ENCODE measurements around a stretch of chr17.

- PRO-cap, result no peak
These were observed 5.0 kb downstream of the SERPINF1 start for GRCh38 chr17:1766829-1767227.

GRCh38 chr17:1997730-1998769 is 27.1 kb downstream of the RTN4RL1 start:
- PRO-cap, result bidirectional peak, plus-strand start at chr17:1998231, minus-strand start at chr17:1998089

GRCh38 chr17:2011665-2012248 is 13.4 kb downstream of the RTN4RL1 start:
- PRO-cap, result no peak

DNA sequence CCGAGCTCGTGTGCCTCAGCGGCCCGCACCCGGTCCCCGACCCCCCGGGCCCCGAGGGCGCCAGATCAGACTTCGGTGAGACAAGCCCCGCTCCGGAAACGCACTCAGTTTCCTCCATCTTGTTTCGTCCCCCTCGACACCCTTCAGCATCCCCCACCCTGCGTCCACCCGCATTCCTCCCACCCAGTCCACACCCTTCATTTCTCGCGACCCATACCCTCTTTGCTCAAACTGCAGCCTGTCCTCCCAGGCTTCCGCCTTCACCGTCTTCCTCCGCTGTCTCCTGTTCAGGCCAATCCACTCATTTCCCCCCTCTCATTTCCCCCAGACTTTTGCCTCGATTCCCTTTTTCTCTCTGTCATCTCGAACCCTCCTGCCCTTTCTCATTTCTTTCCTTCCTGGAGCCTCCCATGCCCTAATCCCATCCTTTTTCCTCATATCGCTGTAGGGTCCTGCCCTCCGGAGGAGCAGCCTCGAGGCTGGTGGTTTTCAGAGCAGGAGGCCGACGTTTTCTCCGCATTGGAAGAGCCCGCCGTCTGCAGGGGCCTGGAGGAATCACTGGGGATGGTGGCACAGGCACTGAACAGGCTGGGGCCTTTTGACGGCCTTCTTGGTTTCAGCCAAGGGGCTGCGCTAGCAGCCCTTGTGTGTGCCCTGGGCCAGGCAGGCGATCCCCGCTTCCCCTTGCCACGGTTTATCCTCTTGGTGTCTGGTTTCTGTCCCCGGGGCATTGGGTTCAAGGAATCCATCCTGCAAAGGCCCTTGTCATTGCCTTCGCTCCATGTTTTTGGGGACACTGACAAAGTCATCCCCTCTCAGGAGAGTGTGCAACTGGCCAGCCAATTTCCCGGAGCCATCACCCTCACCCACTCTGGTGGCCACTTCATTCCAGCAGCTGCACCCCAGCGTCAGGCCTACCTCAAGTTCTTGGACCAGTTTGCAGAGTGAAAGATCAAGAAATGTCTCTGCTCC is 621 bp downstream of the OVCA2 start:
- PRO-cap, result no peak

GRCh38 chr17:2057705-2058233 is 2.9 kb downstream of the HIC1 start:
- PRO-cap, result no peak

- PRO-cap, result no peak
These were observed 5.8 kb downstream of the HIC1 start for GRCh38 chr17:2060628-2061205.

DNA sequence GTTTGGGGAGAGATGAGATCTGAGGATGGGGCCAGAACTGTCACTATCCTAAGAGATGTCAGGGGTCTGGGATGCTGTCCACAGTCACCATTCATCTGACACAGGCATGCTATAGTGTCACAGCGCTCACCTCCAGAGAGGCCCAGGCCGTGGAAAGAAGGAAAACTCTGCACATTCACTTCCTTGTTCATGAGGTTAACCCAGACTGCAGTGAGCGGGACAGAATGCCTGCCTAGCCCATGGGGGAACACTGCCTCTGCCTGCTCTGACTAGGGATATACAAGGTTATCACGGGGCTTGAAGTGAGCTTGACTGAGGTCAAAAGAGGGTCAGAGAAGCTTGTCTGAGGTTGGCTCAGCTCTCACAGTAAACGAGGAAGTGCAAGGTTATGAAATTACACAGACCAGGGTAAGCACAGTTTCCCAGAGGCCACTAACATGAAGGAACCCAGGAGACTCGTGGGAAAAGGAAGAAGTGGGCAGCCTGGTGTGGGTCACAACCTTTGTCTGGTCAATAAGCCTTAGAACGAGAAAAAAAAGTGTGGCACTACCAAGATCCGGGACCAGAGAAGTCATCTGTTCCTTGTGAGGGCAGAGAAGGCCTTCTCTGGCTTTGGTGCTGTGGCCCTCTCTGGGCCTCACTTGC is 28.7 kb downstream of the HIC1 start:
- PRO-cap, result no peak

DNA sequence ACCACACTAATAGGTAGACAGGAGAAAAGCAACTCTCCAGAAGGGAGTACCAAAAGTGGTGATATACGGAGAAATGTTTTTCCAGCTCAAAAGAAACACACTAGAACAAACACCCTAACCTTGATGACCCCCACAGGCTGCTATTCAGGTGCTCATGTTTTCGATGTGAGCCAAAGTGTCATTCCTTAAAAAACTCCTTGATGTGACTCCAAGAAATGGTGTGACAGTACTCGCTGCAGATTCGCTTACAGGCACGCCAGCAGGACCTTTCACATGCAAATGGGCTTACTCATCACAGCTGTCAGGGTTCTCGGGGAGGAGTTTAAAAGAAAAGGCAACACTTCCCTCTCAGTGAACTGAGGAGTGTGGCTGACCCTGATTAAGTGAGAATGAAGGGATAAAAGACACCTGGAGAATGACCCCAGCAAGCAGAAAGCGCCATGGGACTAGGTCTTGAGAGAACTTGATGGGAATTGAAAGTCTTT is 82.4 kb downstream of the HIC1 start:
- PRO-cap, result no peak

DNA sequence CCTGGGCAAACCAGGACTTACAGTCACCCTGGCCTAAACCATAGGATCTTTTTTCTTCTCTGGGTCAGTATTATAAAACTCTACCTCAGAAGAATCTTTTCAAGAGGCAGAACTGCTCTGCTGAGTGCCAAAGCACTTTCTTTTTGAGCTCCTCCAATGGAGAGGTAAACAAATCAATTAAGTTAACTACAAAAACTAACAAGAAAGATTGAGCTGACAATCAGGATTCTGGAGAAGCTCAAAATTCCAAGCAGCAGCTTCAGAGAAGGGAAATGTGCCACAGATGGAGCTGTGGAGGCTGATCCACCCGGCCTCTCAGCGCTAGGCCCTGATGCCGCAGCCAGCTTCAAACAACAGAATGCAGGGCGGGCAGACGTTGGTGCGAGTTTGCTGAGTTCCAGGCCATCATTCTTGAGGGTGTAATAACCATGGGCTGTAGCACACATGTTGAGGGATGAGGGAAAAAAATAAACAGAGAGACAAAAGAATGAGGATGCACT is 90.4 kb downstream of the SMG6 start:
- PRO-cap, result no peak

GRCh38 chr17:2222671-2223487 is 80.7 kb downstream of the SMG6 start:
- PRO-cap, result no peak

- PRO-cap, result no peak
These were observed 7.1 kb downstream of the TSR1 start for GRCh38 chr17:2329034-2329687.

DNA sequence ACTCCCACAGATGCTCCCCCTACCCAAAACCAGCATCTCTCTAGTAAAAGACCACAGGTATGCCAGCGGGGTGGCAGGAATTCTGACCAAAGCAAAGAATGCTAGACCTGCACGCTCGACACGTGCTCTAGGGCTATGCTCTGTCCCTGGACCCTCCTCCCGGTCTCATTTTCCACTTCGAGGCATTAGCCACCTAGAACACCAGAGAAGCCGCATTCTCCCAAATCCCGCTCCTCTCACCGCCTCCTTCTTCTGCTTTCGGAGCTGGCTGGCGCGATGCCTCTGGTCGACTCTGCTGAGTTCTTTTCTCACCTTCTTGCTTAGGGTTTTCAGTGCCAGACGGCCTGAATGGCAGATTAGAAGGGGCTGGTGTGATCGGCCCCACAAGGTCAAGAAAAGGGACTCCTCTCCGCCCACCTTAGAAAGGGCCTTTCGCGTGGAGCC is 438 bp downstream of the TSR1 start:
- PRO-cap, result no peak

- PRO-cap, result no peak
These were observed 10.6 kb downstream of the SGSM2 start for GRCh38 chr17:2347459-2348709.

DNA sequence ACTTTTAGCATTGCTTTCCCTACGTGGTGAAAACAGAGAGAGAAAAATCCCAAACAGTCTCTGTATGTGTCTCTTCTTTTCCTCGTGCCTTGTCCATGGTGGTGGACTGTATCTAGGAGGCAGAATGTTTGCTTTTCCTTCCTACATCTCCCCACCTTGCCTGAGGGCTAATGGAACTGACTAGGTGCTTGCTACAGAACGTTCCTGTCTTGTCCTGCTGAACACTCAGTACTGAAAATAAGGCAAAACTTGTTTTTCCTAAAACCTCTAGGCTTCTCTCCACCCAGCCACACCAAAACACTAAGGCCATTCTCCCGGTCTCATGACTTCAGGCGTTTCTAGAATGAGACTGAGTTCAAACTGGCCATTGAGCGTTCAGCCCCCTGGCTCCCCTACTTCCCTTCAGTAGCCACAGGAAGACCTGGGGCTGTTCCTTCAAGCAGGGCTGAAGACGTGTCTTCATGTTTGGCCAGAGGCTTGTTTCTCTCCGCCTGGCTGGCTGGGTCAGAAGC is 26.0 kb downstream of the MNT start:
- PRO-cap, result no peak

GRCh38 chr17:2383783-2384355 is 17.0 kb downstream of the MNT start:
- PRO-cap, result no peak

DNA sequence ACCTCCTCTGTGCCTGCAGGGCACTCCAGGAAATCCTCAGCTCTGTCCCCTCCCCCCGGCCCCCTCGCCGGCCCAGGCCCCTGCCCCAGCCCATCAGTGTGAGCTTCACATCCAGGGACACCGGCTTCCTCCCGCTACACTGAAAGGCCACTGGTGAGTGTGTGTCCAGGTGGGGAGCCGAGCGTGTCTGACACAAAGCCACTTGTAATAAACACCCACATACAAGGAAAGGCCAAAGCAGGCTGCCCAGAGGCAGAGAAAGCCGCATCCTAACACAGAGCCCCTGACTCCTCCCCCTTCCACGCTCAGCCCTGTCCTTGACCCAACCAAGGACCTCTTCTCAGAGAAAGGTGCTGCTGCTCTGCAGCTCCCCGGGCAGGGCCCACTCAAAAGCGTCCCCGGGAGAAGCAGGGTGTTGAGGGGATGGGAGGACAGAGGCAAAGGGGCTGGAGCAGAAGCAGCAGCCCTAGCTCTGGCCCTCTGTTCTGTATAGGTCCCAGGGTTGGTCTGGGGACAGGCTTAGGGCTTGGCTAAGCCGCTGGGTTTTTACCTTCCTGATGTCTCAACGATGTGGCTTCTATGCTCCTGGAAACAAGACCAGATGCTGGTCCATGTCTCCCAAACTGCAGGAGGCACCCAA is 15.5 kb downstream of the MNT start:
- PRO-cap, result no peak

DNA sequence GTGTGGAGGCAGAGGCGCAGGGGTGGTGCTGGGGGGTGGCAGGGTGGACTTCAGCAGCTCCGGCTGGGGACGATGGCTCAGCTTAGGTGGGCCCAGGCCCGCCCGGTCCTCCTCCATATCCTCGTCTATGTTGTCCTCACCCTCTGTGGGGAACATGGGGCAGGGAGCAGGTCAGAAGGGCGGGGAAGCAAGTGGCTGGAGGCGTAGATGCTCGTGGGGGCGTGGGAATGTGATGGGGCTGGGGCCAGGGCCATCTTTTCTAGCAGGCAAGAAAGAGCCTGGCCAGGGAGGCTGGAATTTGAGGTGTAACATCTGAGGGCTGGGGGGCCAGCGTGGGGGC is 13.4 kb downstream of the MNT start:
- PRO-cap, result no peak

GRCh38 chr17:2388859-2389334 is 12.0 kb downstream of the MNT start:
- PRO-cap, result no peak

DNA sequence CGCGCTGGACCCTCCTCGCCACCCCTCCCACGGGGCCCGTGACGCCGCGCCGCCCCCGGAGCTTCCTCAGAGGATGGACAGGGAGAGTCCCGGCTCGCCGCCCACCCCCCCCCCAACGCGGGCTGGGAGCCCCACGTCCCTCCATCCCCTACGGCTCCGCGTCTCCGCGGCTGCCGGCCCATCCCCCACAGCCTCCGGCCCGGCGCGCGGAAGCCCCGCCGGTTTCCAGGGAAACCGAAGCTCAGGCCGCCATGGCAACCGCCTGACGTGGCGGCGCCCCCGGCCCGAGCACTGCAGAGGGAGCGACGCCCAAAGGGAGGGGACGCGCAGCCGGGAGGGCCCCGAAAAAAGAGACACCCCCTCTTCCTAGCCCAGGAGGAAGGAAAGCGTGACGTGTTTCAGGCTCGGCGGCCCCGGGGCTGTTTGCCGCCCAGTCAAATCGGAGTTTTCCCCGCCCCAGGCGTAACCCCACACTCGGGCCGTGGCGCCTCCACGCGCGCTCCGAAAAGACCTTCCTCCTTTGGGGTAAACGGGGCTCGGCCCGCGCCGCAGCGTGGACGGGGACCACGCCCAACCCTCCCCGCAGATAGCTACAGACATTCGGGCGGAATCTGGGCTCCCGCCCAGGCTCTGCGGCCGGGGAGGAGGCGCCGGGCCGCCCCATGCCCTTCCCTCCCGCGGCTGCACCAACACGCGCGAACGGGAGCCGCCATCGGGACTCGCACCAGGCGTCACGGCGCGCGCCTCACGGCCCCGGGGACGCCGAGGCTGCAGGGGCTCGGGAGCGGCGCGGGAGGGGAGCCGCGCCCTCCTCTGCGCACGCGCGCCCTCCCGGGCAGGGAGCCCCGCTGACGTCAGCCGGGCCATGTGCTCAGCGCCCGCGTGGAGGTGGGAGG is 7.6 kb downstream of the MNT start:
- PRO-cap, result bidirectional peak, plus-strand start at position 296 of the sequence, minus-strand start at position 293 of the sequence; bidirectional peak, plus-strand start at position 473 of the sequence, minus-strand start at position 421 of the sequence; bidirectional peak, plus-strand start outside the sequence, minus-strand start at position 839 of the sequence

GRCh38 chr17:2453227-2453636 is 52.4 kb upstream of the MNT start:
- PRO-cap, result no peak